Skeletal muscle satellite cell (primary cell): ENCODE results near the genes MRPL45 and CISD3.

DNA sequence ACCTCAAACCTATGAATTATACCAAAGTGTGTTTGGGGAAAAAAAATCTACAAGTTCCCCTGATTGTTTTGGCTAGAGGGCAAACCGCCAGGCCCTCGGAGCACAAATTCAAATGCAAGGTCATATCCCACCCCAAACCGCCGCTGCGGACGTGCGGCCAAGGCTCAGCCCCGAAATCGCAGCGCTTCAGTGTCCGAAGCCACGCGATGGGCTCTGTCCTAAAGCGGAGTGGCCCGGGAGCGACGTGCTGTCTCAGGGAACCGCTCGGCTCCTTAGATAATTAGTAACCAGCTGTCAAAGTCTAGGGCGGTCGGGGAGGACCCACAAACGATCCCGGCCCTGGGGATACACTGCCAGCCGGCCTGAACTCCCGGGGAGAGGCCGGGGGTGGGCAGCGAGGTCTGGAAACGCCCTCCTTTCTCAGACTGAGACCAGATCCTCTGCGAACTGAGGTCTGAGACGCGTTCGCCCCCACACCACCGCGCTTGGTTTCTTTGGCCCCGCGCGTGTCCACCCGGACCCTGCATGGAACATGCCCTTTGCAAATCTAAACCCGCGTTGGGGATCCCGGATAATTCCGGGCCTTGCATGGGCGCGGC, 1.4 kb downstream of the HNF1B start:
- CAGE, long polyA plus RNA = no peak

GRCh38 chr17:38296783-38297499, at the start of gene MRPL45:
MRPL45 (plus strand) TSS chr17:38297168.
- CAGE, long polyA plus RNA = no peak

DNA sequence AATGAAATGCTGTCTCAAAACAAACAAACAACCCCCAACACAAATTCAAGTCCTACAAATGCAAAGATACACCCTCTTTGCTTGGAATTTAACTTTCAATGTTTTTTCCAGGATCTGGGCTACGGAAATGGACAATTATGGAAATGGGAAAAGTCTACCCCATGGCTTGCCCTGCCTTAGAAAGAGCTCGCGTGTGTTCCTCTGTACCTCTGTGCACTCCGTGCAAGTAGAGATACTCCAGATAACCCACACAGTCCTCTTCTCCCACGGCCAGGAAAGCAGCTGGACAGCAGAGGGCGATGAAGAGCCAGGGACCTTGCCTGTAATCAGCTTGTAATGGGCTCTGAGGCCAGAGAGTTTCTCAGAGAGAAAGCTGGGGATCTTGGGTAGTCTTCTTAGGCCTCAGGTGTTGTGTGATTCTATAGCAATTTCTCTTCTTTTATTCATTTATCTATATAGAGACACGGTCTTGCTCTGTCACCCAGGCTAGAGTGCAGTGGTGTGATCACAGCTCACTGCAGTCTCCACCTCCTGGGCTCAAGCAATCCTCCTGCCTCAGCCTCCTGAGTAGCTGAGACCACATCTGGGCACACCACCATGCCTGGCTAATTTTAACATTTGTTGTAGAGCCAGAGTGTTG, 2.5 kb upstream of the SOCS7 start:
- CAGE, long polyA plus RNA = no peak

DNA sequence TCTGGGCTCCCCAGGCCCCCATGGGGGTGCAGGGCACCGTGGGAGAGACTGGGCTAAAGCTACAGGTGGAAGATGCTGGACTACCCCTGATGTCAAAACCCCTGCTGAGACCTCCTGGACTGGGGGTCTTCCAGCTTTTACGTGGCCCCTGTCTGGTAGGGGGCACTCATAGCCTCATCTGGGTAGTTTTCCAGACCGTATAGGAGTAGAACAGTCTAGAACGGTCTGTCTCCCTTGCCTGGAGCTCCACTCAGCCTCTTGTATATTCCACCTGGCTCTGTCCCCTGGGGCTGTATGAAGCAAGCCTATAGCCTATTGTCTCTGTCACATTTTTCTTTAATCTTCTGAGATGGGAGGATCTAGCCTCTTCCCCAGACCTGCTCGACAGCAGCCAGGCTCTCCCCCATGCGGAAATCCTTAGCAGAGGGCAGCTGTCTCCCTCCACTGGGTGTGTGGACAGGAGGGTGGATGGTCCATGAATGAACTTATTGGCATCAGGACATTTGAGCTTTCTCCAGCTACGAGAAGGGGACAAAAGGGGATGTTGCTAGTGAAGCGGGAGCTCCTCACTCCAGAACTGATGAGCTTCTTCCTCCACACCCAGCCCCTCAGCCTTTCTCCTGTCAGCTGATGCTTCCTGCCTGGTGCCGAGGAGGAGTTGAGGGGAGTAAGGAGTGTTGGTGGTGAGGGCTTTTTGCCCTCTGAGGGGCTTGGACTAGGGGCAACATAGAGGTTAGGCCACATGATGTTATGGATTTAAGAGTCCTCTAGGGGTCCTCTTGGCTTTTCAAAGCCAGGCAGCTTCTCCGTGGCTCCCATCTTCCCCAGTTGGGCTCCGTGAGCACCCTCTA, 27.8 kb downstream of the ARHGAP23 start:
- CAGE, long polyA plus RNA = no peak

DNA sequence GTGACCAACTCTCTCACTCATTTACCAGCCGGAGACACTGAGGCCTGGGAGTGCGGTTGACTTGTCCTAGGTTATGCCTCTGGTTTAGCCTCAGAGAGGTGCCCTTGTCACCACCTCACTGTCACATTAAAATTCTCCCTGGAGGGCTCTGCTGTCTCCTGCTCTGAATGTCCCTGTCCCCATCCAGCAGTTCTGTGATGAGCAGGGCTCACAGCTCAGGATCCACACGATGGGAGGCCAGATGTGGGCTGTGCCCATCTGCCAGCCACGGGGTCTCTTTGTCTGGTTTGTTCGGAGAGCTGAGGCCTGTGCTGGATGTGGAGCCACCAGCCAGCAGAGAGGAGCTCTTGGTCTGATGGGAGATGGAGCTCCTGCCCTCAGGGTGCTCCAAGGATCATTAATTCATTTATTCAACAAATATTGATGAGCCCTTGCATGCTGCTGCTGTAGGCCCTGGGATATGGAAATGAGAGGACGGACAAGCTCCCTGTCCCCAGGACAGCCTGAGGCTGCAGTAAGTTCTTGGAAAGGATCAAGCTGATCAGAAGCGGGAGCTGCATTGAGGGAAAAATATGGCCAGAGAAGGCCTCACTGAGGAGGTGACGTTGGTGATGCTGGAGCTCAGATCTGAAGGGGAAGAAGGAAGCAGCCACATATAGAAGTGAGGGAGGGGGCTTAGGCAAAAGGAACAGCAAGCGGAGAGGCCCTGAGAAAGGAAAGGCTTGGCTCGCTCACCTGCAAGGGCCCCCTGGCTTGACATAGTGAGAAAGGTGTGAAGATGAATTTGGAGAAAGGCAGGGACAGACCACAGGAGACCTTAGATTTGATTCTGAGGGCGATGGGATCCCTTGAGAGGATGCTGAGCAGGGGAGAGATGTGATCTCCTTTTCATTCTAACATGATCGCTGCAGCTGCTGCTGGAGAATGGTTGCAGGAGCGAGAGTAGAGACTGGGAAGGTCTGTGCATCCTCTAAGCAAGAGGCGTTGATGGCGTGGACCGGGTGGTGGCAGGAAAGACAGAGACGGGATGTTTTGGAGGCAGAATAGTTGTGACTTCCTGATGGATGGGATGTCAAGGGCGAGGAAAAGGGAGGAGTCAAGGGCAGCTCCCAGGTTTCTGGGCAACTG, 47.4 kb downstream of the ARHGAP23 start:
- CAGE, long polyA plus RNA = no peak

DNA sequence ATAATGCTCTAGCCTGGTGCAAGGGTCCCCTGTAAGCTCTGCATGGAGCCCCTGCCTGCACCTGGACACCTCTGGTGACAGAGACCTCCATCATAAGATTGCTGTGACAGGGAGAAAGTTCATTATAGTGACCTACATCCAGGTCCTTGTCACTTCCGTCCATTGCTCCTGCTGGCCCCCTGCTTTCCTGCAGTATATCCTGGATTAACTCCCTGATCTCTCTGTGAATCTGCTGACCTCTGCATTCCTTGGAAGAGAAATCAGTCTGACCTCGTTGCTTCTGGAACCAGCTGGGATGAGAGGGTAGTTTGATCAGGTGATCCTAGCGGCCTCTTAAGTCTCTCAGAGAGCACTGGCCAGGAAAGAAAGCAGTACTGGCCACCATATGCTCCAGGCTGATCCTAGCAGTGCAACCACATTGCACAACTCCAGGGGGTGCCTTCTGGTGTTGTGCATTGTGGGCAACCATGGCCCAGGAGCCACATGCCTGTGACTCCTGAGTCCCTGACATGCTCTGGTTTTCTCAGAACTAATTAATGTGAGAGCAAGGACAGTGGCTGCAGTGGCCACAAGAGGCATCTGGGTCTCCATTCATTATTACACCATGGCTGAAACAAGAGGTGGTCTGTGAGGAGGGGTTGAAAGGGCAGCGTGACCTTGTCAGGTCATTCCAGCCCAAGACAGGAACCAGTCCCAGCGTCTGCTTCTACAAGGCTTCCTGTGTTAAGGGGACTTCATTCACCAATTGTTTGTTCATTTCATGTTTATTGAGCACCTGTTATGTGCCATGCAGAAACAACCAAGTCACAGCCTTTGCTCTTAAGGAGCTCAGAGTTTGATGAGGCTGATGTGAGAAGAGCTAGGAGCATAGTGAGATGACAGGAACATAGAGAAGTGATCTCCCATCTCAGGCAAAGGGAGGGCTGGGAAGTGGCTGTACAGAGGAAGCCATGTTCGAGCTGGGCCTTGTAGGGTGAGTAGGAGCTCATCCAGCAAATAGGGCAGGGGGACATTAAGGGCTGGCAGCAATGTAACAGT, 79.4 kb downstream of the ARHGAP23 start:
- CAGE, long polyA plus RNA = no peak

DNA sequence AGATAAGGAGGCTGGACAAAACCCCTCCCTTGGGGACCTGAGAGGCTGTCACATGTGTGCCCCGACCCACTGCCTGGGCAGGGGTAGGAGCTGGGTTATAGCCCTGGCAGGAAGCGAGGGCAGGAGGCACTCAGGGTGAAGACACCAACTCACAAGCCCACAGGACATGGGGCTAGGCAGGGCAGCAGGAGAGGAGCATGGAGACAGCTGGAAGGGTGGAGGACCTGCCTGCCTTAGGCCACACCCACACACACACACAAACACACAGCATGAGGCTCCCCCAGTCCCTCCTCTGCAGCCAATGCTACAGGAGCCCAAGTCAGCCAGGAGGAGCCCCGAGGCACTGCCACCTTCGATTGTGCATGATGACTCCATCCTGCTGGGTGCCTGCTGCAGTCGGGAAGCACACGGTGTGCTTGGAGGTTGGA, 20.7 kb downstream of the SRCIN1 start:
- CAGE, long polyA plus RNA = no peak

GRCh38 chr17:38606888-38607465, 1.2 kb upstream of the SRCIN1 start:
- CAGE, long polyA plus RNA = no peak

- CAGE, long polyA plus RNA = no peak
Measured at GRCh38 chr17:38701874-38702911, 2.9 kb upstream of the MLLT6 start.

DNA sequence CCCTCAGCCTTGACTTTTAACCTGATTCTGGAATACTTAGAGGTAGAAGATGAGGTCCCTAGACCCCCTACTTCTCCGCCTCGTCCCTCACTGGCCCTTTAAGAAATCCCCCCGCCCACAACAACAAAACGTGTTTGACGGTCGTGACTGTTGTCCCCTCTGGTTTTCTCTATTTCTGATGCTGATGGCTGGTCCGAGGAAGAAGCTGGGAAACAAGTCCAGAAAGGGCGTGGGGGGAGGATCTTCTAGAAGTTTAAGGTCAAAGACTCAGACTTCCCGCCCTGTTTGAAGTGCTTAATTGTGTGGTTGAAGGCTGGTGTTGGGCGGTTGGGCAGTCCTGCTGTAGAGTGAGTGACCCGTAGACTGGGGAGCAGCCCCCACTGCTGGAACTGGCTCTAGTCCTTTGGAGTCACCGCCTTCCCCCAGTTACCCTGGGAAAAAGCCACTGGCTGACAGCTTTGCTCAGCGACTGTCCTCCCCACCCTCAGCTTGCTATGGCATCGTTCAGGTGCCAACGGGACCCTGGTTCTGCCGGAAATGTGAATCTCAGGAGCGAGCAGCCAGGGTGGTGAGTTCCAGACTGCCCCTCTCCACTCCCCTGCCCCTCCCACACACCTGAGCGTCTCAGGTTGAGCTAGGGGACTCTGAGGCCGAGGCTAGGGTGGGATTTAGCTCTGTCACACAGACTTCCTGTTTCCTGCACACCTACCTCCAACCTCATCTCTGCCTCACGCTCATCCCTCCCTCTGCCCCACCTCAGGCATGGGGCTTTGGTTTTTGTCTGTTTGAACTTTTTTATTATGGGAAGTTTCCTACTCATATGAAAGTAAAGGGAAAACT, 1.6 kb downstream of the MLLT6 start:
- CAGE, long polyA plus RNA = no peak

DNA sequence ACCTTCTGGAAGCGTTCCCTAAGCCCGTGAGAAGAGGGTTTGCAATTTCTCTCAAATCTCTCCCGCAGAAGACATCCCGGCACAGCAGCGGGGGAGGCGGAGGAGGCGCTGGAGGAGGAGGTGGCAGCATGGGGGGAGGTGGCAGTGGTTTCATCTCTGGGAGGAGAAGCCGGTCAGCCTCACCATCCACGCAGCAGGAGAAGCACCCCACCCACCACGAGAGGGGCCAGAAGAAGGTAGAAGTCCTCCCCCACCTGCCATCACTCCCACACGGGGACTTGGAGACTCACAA, 6.7 kb downstream of the MLLT6 start:
- CAGE, long polyA plus RNA = no peak

GRCh38 chr17:38729450-38730623, at the start of gene CISD3:
CISD3 (plus strand) TSS chr17:38730341.
- CAGE, long polyA plus RNA = no peak

DNA sequence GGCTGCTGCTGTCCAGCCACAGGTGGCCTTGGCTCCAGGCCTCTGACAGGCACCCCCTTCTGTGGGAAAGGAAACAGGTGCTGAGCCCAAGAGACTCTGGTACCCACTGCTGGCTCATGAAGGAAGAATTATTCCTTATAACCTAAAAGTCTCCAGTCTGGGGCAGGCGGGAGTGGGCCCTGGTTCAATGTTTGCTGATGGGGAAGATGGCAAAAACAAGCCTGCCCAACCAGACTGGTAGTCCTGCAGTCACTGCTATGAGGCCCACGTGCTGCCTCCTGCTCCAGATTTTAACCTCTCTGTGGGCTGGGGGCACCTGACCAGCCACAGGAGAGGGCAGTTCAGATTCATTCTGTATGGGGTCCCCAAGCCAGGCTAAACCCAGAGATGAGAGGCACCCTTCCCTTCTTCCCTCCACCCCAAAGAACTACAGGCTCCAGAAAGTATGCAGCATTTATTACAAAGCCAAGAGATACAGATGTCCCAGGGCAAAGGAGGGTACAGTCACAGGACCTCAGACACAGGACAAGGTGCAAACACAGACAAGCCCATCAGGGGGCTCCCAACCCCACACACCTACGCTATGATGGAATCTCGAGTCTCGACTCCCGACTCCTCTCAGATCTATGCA, 3.4 kb downstream of the CISD3 start:
- CAGE, long polyA plus RNA = no peak

GRCh38 chr17:38848434-38849699, 4.7 kb downstream of the RPL23 start:
- CAGE, long polyA plus RNA = no peak

- CAGE, long polyA plus RNA = no peak
Measured at GRCh38 chr17:38861281-38861962, 7.9 kb upstream of the RPL23 start.

- CAGE, long polyA plus RNA = no peak
Measured at GRCh38 chr17:38895684-38895957, 25.8 kb downstream of the LASP1 start.

DNA sequence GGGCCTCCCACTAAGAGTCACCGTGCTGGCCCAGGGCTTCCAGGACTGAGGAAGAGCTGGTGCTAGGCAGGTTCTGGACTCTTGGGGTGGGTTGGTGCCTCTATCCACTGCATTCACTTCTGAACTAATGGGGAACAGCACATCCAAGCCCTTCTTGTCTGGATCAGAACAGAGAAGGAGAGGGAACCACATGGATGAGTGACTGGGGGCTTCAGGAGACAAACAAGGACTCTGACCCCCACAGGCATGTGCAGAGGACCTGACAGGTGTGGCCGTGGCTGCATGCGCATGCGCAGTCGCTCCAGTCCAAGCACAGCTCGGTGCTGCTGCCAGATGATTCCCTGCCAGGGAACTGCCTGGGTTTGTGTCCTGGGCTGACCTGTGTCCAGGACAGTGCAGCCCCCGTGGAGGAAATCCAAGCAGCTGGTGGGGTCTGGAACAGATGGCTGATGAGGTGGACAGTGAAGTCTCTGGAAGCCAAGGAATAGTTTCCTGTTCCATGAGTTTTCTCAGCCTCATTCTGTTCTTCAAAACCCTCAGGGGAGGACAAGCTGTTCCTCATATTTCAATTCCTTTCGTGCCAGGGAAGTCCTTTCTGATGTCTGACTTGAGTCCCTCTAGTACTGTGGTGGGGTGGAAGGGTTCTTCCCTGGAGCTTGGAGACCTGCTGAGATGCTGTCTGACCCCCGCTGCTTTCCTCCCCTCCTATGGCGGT, 27.3 kb downstream of the LASP1 start:
- CAGE, long polyA plus RNA = no peak

GRCh38 chr17:38918508-38919465, 48.4 kb downstream of the FBXO47 start:
- CAGE, long polyA plus RNA = no peak

- CAGE, long polyA plus RNA = no peak
Measured at GRCh38 chr17:38919569-38920557, 47.3 kb downstream of the FBXO47 start.

GRCh38 chr17:38921489-38921768, 45.8 kb downstream of the FBXO47 start:
- CAGE, long polyA plus RNA = no peak